ENCODE measurements around a stretch of chr1.

DNA sequence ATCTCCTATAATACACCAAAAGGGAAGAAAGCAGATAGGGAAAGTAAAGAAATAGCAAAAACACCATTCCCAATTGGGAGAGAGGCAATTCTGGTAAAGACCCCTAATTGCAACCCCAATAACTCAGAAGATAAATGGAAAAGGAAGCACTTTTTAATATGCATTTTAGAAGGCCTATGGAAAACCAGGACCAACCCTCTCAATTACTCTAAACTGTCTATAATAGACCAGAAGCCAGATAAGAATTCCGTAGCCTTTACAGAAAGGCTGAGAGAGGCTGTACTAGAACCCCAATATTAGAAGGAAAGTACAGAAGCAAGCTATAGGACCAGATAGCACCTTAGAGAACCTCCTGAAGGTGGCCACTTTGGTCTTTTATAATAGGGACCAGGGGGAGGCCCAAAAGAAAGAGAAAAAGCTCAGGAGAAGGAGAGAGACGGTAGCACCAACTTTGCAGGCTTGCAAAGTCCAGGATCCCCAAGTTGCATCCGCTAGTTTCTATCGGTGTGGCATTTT lies 66.0 kb downstream of the CYP4A11 start:
- PRO-cap = no peak

DNA sequence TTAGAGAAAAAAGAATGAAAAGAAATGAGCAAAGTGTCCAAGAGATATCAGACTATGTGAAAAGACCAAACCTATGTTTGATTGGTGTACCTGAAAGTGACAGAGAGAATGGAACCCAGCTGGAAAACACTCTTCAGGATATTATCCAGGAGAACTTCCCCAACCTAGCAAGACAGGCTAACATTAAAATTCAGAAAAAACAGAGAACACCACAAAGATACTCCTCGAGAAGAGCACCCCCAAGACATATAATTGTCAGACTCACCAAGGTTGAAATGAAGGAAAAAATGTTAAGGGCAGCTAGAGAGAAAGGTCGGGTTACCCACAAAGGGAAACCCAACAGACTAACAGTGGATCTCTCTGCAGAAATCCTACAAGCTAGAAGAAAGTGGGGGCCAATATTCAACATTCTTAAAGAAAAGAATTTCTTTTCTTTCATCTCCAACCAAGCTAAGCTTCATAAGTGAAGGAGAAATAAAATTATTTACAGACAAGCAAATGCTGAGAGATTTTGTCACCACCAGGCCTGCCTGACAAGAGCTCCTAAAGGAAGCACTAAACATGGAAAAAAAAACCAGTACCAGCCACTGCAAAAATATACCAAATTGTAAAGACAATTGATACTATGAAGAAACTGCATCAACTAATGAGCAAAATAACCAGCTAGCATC lies 37.0 kb upstream of the CYP4X1 start:
- PRO-cap = no peak

- PRO-cap = bidirectional peak, plus-strand start at chr1:47182220, minus-strand start at chr1:47182018
Observed at GRCh38 chr1:47181855-47182308, 8.0 kb downstream of the PDZK1IP1 start.

DNA sequence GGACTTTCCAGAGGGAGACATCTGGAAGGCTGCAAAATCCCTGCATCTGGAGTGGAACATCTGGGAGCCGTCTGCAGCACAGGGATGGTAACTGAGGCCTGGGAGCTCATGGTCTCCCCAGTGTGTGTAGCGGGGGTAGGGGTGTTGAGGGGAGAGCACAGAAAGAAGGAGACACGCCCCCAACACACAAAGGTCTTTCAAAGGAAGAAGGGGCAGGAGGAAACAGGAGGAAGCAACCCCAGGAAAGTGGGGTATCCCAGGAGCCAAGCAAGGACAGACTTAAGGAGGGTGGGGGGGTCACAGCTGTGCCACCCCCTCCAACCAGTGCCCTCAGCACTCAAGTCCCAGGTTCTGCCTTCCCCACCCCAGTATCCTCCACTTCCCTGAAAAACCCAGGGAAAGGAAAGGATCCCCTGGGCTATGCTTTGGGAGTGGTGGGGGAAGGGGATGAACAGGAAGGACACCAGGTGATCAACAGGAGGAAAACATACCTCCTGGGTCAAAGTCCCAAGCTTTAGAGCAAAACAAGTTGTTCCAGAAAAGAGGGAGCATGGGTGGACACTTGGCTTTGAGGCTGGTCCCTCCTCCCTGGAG lies 2.4 kb upstream of the PDZK1IP1 start:
- PRO-cap = no peak

DNA sequence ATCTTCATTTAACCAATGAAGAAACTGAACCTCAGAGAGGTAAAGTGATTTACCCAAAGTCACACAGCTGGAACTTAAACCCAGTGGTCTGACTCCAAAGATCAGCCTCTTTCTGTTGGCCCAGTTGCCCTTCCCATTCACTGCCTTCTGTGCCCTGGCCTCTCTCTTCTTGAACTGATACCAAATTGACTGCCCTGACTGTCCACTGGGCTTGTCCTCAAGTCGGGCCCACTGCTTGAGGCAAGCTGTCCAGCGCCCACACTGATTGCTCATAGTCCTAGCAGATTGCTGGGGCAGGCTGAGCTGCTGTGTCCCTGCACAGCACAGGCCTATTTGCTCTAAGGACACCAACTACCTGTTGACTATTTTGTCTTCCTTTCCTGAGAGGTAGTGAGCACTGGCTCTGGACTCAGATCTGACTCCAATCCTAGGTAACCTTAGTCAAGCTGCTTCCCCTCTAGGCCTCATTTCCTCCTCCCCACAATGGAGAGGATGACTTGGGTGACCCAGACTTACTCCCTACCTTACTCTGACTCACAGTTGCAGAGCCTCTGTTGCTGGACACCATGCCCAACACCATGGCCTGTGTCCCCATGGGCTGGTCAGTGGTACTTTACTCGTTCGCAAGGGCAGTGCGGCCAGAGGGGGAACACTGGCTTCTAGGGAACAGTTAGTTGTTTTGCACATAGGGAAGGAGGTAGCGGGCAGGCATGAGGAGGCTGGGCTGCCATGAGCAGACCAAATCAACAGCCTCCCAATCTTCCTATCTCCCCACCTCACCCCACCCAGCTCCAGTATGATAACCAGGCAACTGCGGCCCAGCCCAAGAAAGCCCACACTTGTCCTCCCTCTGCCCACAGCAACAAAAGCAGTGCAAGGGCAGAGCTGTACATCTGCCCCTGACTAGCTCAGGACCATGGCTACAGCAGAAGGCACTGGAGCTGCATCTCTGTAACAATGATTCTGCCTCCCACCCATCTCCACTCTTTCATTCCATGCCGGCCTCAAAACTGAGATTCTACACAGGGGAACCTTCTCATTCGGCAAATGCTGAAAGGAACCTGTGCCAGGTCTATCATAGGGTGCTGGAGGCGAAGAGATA lies 18.9 kb downstream of the TAL1 start:
- PRO-cap = no peak

- PRO-cap = no peak
Observed at GRCh38 chr1:47225365-47226127, 6.5 kb downstream of the TAL1 start.

DNA sequence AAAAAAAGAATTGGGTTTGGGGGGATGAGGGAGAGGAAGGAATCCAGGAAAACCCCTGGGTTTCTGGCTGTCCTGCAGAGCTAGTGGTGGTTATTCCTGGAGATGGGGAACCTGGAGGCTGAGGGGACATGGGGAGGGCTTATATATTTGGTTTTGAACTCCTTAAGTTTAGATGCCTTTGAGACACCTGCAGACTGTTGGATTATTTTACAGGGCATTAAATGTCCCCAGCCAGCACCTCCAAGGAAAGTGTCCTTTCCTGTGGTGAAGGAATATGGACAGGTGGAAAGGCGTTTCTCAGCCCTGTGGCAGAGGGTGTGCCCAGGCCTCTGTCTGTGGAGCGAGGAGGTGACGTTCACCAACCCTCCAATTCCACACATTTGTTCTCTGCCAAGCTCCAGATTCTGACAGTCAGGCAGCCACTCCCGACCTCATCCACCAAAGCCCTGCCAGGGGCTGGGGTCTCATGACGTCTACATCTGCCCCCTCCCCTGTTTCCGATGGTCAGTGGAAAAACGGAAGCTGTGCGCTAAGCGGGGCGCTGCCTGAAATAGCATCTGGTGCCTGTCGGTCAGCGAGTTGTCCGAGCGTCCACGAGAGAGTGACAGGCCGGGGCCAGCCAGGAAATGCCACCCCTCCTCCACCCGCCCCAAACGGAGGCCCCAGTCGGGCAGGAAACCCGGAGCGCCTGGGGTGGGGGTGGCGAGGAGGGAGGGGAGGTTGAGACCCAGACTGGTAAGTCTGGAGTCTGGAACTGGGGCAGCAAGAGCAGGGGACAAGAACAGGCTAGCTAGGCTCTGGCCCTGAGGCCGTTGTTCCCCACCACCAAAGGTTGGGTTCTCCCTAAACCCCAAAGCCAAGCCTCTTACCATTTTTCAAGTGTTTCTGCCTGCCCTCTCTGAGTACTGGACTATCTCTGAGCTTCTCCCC lies 3.2 kb upstream of the TAL1 start:
- PRO-cap = no peak

DNA sequence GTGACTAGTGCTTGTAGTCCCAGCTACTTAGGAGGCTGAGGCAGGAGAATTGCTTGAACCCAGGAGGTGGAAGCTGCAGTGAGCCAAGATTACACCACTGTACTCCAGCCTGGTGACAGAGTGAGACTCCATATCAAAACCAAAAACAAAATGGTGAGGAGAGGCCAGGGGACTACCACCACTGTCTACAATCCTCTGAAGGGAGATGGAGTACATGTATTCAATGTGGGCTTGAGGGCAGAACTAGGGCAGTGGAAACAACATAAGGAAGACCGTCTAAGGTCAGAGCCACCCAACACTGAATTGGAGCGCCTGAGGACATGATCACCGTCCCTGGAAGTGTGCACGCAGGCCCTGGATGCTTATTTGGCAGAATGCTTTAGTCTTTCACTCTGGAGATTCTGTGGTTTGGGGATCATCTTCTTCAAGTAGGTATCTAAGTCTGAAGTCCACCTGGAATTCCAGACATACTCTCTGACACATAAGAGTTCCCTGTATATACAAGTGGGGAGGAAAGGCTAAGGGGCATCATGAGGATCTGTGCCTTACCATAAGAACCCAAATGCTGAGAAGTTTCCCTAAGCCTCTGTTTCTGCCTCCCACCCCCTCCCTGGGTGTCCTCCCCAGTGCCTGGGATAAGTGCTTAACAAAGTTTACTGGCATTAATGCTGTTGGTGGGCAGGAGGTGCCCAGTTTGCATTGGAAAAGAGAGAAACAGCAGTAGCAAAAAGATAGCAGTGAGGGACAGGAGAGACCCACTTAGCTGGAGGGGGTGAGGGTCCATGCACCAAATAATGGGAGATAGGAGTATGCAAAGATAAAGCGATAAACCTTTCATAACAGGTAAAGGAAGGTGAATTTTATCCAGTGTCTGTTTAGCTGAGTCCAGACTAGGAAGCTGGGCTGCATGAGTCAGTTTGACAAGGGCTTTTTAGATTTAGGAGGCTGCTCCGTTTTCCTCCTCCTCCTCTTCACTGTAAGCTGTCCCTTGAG lies 28.6 kb upstream of the FOXE3 start:
- PRO-cap = unidirectional peak, plus-strand start at position 443 of the sequence

- PRO-cap = no peak
Observed at GRCh38 chr1:47416819-47417389, 819 bp downstream of the FOXE3 start.

- PRO-cap = no peak
Observed at GRCh38 chr1:47477322-47477980, 39.6 kb downstream of the FOXD2 start.

GRCh38 chr1:47708883-47709903 lies 271.3 kb downstream of the FOXD2 start:
- PRO-cap = unidirectional peak, plus-strand start at chr1:47709220; bidirectional peak, plus-strand start at chr1:47709785, minus-strand start at chr1:47709688

- PRO-cap = no peak
Observed at GRCh38 chr1:47713380-47713687, 275.5 kb downstream of the FOXD2 start.

GRCh38 chr1:47865686-47866449 lies 131.3 kb downstream of the TRABD2B start:
- PRO-cap = no peak

DNA sequence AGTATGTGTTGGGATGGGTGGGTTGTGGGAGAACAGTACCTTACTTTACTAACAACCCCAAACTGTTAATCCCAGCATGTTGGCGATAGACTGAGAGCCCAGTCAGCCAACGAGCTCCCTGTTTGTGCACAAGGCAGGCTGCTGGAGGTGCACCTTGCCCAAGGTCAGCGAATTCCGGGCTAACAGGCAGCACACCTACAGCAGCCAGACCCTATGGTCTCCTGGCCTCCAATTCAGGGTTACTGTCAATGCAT lies 1.5 kb downstream of the TRABD2B start:
- PRO-cap = no peak

GRCh38 chr1:48237385-48238299 lies 15.1 kb downstream of the SLC5A9 start:
- PRO-cap = no peak

DNA sequence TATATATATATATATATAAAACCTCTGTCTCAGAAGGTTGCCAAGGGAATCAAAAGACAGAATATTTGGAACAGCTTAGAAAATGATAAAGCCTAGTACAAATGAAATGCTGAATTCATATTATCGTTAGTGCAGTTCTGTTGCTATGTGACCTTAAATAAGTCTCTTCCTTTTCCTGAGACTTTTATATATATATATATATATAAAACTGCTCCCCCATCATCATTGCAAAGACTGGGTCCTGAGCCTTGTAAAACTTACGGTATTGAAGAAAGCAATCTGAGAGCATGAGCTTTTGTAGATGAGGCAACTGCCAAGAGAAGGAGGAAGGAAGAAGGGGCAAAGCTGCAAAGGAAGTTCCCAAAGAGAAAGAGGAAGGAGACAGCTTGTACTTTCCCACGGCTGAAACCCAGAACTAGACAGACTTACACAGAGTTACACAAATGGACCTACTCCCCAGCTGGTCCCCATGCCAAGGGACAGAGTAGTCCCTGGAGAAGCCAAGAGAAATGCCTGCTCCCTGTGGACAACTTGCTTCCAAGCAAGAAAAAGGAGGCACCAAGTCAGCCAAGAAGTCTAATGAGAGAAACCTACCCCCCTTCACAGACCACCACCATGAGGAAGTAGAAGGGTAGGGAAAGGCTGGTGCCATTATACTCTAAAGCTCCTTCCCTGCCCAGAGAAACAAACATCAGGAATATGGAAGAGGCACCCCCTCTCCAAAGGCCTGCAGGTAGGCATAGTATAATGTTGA lies 22.6 kb downstream of the SLC5A9 start:
- PRO-cap = no peak

- PRO-cap = no peak
Observed at GRCh38 chr1:48249233-48249834, 26.8 kb downstream of the SLC5A9 start.

DNA sequence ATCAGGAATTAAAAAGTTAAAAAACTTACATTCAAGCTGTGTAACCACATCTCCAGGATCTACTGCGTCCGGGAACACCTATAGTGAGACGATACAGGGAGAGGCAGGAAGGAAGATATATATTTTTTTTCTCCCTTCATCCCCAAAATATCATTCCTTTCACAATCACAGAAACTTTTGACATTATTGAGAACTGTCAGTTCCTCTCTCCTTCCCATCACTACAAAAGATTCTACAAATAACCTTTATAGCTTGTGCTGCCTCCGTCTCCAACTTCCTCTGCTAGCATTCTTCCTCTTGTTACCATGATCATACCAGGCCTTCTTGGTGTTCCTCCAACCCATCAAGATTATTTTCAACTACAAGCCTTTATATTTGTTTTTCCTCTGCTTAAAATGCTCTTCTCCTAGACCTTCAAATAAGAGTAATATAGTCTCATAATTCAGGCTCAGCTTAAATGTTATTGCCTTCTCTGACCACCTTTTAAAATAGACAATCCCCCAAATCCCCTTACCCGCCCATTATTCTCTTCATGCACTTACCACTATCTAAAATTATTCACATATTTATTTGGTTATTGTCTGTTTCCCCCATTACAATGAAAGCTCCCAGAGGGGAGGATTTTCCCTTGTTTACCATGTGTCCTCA lies 20.4 kb downstream of the SPATA6 start:
- PRO-cap = no peak

DNA sequence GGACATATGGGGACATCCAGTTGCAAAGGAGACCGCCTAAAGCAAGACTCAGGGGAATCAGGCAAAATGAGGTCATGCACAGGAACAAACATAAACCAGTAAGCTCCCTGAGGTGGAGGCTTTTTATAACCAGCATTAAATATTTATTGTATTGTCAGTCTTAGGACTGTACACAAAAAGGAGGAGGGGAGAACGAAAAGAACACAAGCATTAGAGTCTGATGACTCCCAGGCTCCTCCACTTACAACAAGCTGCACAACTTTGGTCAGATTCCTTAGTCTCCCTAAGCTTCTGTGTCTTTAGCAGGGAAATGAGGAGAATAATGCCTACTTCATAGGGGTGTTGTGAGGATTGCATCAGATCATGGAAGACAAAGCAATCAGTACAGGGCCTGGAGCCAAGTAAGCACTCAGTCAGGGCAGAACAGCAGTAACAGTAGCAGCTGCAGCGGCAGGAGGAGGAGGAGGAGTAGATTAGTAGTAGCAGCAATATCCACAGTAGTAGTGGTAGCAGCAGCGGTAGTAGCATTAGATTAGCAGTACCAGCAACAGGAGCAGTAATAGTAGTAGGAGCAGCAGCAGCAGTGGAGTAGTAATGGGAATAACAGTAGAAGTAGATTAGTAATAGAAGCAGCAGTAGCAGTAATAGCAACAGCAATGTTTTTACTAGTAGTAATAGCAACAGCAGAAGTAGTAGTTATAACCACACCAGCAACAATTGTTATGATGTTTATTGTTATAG lies 54.2 kb upstream of the SPATA6 start:
- PRO-cap = no peak

DNA sequence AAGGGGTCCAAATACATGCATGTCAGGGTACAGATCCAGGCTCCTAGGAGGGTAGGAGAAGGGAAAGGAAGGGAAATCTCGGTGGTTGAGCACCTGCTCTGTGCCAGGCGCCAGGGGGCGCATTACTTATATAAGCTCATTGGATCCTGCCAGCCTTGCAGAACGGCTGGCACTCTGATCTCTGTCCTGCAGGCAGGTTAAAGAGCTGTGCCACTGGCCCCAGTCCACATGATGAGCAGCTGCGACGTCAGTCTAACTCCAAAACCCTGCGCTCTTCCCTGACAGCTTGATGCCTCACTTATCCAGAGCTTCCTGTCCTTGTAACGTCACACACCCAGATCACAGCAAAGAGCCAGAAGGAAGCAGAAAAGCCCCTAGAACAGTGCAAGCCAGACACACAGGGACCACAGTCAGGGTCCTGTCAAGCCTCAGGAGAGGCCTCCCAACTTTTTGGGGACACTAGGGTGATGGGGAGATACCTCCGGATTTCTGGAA lies 99.2 kb downstream of the BEND5 start:
- PRO-cap = no peak